ENCODE data around the genes RNASEH2B and FAM124A.

- PRO-cap: no peak
- RAMPAGE, long total RNA, 2 experiments: no peak in any of the 2 experiments
Observed at GRCh38 chr13:50080393-50080759, 65.1 kb downstream of the KCNRG start.

GRCh38 chr13:50122274-50123364 is 107.4 kb downstream of the KCNRG start:
- PRO-cap: no peak
- RAMPAGE, long total RNA, 2 experiments: no peak in any of the 2 experiments

- PRO-cap: no peak
- RAMPAGE, long total RNA, 2 experiments: no peak in any of the 2 experiments
Observed at GRCh38 chr13:50152269-50152765, 137.1 kb downstream of the KCNRG start.

DNA sequence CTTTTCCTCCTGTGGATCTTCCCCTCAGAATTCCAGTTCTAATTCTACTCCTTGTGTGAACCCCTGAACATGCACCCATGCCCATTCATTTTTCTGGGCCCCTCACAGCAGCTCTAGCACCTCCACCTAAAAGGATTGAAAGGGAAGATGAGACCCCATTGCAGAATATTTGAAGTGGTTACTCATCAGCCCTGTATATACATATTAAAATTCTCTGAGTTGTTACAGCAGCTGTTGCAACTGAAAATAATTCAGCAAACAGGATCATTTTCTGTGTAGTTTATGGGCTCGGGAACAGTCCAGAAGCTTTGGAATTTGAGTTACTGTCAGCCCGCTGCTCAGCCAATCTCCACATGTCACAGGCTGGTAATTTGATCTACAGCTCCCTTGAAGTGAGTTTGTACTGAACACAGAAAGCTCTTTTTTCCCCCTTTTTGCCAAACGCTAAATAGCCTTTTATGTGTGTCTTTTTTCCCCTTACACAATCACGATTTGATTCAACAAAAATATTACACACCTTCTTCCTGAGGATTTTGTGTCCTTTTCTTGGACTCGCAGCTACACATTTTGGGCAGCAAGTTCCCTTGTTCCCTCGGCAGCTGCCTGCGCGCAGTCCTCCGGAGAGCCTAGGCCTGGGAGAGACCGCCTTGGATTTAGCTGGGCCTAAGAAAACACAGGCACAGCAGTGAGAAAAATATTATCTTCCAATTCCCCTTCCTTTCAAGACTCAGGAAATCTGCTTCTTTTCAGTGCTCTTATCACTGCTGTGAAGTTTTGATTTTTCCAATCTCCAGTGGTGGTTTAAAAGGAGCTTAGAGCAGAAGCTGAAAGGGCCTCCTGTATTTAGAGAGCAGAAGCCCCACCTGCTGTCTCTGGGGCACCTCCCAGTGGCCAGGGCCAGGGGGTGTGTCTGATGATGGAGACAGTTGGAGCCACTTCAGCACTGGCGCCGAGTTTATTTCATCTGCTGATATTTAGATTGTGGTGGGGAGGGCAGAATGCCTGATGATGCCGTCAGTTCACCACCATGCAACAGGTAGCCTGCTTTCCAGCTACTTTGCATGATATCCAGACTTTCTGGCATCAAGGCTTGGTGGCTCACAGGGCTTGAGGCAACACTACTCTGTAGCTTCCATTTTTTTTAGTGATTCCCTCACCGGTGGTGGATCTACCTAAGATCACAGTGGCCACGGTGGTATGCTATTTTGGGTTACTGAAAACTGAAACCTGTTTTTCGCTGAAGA is 371.5 kb downstream of the KCNRG start:
- PRO-cap: no peak
- RAMPAGE, long total RNA, 2 experiments: no peak in any of the 2 experiments

- PRO-cap: no peak
- RAMPAGE, long total RNA, 2 experiments: no peak in any of the 2 experiments
Observed at GRCh38 chr13:50484265-50484833, 359.1 kb downstream of the DLEU7 start.

- PRO-cap: no peak
- RAMPAGE, long total RNA, 2 experiments: no peak in any of the 2 experiments
Observed at GRCh38 chr13:50518758-50519346, 324.6 kb downstream of the DLEU7 start.

GRCh38 chr13:50543600-50544200 is 299.8 kb downstream of the DLEU7 start:
- PRO-cap: no peak
- RAMPAGE, long total RNA, 2 experiments: no peak in any of the 2 experiments

DNA sequence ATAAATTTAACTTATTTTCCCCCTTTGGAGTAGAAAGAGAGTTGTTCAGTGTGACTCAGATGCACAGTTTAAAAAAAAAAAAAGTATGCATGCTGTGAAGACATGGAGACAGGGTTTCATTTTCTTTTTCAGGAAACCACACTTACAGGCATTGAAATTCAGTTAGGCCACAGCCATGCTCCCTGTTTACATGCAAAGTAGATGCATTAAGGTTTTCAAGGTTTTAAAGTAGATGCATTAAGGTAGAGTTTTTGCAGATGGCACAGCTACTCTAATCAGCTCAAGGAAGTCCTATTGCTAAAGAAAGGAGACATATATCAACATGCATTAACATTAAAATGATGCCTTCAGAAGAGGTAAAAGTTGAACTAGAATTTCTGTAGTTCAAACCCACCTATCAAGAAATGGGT is 16.0 kb upstream of the RNASEH2B start:
- PRO-cap: no peak
- RAMPAGE, long total RNA, 2 experiments: no peak in any of the 2 experiments

DNA sequence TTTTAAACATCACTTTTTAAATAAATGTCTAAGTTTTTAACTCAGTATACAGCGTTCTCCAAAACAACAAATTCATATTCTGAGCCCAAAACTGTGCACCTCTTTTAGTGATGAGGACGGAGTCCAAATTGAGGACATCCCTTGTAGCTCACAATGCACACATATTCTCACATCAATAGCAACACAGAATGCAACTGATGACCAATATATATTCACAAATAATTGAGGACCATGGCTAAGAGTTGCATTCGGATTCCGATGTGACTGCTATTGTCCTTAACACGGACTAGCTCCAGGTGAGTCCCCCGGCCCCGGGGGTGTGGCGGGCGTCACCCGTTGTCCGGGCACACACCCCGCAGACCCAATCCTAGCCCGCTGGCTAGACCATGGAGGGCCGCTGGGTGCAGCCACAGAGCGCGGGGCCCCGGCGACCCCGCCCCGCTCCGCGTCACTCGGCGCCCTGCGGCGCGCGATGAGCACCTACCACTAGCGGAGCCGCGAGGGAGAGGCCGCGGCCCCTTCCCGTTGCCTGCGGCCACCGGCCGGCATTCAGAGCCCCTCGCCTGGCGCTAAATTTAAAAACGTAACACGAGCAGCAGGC is at the start of gene RNASEH2B:
RNASEH2B (plus strand) TSS at position 486 of the 601 bp plus-strand sequence.
- PRO-cap: unidirectional peak, plus-strand start at position 489 of the sequence
- RAMPAGE, long total RNA, 2 experiments: no peak in any of the 2 experiments

GRCh38 chr13:50909907-50910938 is 632 bp downstream of the RNASEH2B start:
- PRO-cap: bidirectional peak, plus-strand start at chr13:50910147, minus-strand start at chr13:50910021
- RAMPAGE, long total RNA, 2 experiments: start-site peak on the minus strand in 1 of 2 experiments, at chr13:50910551-50910621 at its widest, 6 reads per replicate

DNA sequence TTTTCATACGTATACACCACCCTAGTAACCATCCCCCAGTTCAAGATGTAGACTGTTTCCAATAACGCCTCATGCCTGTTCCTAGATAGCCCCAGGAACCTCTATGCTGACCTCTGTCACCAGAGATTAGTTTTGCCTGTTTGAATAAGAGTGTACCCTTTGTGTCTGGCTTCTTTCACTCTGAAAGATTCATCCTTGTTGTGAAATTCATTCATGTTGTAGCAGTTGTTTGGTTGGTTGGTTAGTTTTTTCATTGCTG is 1.4 kb downstream of the RNASEH2B start:
- PRO-cap: no peak
- RAMPAGE, long total RNA, 2 experiments: no peak in any of the 2 experiments

DNA sequence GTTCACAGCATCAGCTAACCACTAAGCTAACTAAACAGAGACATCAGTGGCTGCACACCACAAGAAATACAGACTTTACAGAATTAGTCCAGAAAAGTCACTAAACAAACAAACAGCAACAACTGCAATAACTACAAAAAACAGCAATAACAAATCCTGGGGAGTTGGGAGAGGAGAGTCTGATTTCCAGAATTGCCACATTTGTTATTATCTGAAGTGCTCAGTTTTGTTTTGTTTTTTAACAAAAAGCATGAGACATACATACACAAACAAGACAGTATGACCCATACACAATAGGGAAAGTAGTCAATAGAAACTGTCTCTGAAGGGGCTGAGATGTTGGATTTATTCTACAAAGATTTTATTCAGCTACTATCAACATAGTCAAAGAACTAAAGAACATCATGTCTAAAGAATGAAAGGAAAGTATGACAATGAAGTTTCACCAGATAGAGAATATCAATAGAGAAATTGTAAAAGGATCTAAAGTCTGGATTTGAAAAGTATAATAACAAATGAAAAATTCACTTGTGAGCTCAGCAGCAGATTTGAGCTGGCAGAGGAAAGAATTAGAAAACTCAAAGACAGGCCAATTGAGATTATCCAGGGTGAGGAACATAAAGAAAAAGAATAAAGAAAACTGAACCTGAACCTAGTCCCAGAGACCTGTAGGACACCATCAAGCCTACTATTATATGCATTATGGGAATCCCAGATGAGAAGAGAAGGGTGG is 13.1 kb downstream of the RNASEH2B start:
- PRO-cap: no peak
- RAMPAGE, long total RNA, 2 experiments: no peak in any of the 2 experiments

GRCh38 chr13:51221800-51222568 is at the start of gene FAM124A:
TSS of gene FAM124A (plus strand) at chr13:51222398.
- PRO-cap: unidirectional peak, plus-strand start at chr13:51222398
- RAMPAGE, long total RNA, 2 experiments: no peak in any of the 2 experiments

DNA sequence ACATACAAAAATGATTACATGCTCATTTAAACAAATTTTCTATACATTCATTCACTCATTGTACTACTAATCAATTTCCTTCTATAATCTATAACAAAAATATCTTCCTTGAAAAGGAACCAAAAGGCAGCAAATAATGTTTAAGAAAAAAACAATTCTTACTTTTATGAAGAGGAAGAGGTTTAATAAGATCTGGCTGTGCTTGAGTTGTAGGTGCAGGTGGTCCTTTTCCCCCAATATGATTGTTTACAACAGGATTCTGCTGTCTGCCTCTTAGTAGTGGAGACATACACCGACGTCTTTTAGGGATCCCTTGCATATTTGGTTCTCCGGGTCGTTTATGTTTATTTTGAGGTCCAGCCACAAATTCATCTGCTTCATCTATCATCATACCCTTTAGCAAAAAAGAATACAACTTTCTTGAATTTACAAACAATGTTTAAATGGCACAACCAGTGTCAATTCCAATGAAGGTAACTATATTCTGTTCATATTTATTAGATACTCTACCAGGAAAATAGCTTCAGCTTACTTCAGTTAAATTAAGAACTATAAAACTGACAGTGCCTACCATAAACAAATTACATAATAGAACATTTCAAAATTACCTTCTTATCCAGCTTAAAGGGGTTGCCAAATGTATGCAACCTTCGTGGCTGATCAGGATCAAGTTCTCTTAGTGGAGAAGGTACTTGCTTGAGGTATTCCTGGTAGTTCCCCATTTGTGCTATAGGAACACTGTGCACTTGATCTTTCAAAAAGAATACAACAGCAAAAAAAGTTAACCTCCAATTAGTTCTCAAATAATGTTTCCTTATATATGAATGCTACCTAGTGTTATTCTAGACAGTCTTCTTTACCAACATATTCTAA is 34.8 kb downstream of the SERPINE3 start:
- PRO-cap: no peak
- RAMPAGE, long total RNA, 2 experiments: no peak in any of the 2 experiments

DNA sequence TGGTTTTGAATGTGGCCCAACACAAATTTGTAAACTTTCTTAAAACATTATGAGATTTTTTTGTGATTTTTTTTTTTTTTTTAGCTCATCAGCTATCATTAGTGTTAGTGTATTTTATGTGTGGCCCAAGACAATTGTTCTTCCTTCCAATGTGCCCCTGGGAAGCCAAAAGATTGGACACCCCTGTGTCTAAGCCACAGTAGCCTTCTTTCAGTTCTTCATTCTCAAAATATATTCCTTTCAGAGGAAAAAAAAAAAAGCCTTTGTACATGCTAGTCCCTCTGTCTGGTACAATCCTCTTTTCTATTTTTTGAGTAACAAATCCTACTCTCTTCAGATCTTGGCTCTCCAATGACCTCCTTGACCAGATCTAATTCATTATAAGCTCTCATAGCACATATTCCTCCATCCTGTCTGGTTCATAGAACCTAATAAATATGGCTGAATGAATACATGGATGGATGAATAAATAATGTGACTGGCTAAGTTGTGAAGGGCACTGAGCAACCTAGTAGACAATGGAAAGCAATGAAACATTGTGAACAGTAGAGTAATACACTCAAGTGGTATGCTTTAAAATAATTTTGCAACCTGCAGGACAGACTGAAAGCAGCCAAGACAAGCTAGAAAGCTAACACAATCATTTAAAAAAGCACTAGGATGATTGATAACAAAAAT is 45.9 kb downstream of the INTS6 start:
- PRO-cap: no peak
- RAMPAGE, long total RNA, 2 experiments: no peak in any of the 2 experiments

DNA sequence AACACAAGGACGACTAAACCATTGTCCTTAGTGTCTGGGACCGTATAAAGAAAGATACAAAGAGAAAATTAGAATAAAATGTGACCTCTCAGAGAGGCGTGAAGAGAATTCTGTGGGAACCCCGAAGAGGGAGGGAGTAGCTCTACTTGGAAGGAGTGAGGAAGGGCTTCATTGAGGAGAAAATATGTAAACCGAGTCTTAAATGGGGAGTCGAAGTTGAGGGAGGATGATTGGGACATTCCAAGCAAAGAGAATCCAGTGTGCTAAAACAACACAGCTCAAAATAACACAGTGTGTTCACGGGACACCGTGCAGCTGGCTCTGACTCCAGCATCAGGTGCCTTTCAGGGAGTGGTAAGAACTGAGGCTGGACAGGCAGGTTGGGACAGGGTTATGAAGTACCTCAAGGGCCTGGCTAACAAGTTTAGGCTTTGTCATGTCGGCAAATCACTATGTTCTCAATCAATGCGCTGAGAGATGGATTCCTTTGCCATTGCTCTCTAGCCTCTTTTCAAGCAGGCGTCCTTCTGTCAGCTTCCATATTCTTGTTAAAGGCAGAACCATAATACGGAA is 27.6 kb upstream of the WDFY2 start:
- PRO-cap: no peak
- RAMPAGE, long total RNA, 2 experiments: no peak in any of the 2 experiments

DNA sequence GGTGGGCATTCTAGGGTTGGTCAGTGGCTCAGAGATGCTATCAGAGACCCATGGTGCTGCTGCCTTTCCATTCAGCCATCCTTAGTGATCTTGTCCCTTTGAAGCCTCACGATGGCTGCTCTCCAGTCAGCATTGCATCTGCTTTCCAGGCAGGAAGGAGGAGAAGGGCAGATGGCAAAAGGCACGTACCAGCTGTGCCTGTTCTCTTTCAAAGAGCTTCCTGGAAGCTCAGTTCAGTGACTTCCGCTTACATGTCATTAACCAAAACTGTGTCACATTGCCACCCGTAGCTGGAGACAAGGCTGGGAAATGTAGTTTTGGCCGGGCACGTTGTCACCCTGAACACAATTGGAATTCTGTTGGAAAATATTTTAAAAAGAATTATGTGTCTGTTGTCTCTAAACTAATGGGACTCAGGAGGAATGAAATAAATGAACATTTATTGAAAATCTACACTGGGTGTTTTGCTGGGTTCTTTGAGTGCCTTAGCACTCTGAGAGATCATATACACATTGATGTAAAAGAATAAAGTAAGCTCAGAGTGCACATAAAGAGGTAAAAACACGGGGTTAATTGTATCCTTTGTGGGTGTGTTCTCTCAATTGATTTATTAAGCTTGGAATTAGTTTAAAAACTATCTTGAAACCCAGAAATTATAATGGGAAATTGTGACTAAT is 30.3 kb downstream of the WDFY2 start:
- PRO-cap: no peak
- RAMPAGE, long total RNA, 2 experiments: no peak in any of the 2 experiments

DNA sequence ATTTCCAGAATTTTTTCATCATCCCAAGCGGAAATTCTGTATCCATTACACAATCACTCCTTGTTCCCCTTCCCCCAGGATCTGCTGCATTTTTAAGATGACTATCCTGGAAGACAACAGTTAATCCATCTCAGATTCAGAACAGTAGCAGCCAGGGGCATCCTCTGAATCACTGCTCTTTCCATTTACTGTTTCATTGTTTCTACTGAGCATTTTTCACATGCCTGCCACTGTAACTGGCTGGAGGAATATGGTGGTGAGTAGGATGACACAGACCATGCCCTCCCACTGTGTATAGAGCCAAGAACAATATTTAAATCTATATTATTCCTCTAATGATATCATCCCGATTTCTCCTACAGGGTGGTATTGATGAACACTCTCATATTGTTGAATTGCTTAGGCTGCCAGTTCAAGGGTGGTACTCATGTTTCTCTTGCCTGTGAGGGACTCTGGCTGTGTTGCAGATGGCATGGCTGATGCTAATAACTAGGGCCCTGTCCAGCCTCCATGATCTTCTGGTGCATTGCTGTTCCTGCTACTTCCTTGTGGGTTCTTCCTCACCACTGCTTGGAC is 59.0 kb downstream of the WDFY2 start:
- PRO-cap: no peak
- RAMPAGE, long total RNA, 2 experiments: no peak in any of the 2 experiments

DNA sequence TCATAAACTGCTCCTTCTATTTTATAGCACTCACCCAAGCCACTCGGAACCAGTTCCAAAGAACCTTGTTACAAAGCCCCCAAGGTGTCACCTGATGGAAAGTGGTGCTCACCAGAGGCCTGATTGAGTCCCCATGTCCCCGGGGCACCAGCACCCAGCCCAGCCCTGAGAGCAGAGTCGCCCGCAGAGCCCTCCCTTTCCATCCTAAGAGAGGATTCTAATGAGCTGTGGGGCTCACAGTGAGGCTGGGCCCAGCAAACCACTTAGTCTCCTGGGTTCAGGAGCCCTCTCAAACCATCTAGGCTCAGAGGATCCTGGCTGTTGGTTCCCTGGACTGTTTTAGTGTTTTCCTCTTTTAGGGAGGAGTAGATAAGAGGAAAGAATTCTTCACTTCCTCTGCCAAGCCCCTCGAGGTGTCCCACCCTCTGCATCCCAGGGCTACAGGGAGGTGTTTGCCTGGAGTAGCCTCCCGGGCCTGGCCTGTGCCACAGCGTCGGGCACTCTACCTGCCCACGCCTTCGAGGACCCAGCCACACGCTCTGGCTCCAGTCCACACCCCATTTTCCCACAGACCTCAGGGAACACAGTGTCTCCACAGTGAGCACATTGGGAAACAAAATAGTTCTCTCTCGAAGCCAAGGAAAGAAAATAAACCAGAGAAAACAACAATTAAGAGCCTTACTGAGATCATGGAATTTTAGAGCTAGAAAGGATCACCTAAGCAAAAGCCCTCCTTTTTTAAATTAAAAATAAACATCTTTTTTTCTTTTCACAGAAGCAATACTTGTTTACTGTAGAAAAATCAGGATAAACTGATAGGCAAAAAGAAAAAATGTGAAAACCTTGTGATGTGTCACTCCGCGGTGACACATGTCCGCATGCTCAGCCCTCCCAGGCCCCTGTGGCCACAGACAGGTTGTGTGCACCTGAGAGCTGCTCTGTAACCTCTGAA is 34.3 kb downstream of the DHRS12 start:
- PRO-cap: bidirectional peak, plus-strand start at position 684 of the sequence, minus-strand start at position 504 of the sequence
- RAMPAGE, long total RNA, 2 experiments: no peak in any of the 2 experiments

DNA sequence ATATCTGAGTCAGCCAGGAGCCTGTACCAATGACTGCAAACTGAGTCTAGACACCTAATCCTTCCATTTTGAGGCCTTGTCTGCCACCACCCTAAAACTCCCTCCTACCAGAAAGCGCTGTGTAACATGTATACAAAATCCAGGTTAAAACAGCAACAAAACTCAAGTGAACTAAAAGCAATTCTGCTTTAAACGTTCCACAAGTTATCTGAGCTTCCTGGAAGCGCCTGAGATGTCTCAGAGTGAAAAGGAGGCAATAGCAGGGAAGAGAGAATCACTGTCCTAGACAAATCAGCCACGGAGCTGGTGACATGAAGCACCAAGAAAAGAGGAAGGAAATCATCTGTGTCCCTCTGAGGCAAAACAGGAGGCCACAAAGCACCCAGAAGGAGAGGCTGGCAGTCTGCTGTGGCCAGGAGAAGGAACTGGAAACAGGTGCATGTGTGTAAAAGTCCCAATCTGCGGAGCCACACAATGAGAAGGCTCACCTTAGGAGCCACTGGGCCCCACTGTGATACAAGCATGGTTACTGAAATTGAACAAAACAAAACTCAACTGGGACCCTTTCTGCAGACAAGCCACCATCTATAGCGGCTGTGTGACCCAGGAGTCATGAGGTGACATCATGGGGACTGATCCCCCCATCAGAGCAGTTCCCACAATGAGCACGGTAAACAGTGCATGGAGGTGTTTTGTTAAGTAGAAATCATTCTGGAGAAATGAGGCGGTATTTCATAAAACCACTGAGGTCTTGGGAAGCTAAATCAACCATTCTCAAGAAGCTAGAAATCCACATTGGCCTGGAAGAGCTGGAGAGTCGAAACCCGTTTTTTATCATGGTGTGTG is 10.0 kb downstream of the DHRS12 start:
- PRO-cap: no peak
- RAMPAGE, long total RNA, 2 experiments: no peak in any of the 2 experiments